Breast (tissue), 4 donors: ENCODE results near the gene CRLF2.

DNA sequence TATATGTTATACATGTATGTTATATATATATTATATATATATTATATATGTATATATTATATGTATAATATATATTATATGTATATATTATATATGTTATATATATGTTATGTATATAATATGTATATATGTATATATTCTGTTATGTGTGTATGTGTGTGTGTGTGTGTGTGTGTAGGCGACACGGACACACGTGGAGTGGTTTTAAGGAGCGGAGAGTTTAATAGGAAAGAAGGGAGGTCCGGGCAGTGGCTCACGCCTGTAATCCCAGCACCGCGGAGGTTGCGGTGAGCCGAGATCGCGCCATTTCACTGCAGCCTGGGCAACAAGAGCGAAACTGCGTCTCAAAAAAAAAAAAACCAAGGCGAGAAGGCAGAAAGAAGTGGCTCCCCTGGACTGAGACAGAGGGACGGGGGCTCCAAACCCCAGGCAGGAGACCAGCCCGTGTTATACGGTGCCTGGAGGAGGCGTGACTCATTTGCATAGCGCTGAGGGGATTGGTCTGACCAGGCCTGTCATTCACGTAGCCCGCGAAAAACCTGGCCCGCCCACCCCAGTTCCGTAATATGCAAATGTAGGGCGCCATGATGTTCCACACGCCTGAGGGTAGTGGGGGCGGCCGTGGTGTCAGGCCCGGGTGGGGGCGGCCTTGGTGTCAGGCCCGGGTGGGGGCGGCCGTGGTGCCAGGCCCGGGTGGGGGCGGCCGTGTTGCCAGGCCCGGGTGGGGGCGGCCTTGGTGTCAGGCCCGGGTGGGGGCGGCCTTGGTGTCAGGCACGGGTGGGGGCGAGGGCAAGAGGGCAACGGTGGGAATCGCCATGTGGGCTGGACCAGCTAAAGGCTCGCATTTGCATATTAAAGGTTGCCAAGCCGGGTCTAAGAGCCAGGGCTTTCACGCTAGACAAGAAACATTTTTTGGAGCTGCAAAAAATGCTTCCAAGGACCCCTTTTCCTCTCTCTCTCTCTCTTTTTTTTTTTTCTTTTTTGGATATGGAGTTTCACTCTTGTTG lies 2.0 kb downstream of the PLCXD1 start:
- PRO-cap, 3 experiments: no peak in any of the 3 experiments
- RRBS: 13% methylated on average over 5 of the region's 48 CpGs

DNA sequence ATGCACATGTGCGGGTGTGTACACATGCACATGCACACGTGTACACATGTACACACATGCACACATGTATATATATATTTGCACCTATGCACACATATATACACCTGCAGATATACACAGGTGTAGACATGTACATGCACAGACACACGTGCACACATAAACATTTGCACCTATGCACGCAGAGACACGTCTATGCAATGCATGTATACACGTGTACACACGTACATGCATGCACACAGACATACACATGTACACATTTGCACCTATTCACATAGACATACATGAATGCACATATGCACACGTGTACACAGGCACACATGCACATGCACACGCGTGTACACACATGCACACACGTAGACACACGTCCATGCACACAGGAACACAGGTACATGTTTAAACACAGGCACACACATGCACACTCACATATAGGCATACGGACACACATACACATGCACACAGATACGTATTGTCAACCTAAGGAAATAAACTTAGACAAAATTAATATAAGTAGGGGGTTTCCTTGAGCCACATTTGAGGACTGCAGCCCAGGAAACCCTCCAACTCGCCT lies 4.2 kb downstream of the PLCXD1 start:
- PRO-cap, 3 experiments: no peak in any of the 3 experiments
- RRBS: no CpG with 5 or more reads among the region's 15 CpGs

GRCh38 chrX:308966-309564 lies 9.5 kb downstream of the GTPBP6 start:
- PRO-cap, 3 experiments: no peak in any of the 3 experiments
- RRBS: 100% methylated on average over 4 of the region's 24 CpGs

GRCh38 chrX:357618-358014 lies 29.1 kb downstream of the PPP2R3B start:
- PRO-cap, 3 experiments: no peak in any of the 3 experiments
- RRBS: no CpG with 5 or more reads among the region's 10 CpGs

- PRO-cap, 3 experiments: no peak in any of the 3 experiments
- RRBS: no CpG with 5 or more reads among the region's 3 CpGs
Observed at GRCh38 chrX:970354-970599, 242.2 kb downstream of the CRLF2 start.

DNA sequence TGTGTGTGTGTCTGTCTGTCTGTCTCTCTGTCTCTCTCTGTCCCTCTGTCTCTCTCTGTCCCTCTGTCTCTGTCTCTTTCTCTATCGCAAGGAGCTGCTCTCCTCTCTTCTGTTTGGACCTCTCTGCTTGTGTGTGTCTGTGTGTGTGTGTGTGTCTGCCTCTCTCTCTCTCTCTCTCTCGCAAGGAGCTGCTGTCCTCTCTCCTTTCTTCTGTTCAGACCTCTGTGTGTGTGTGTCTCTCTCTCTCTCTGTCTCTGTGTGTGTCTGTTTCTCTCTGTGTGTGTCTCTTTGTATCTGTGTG lies 221.2 kb downstream of the CRLF2 start:
- PRO-cap, 3 experiments: no peak in any of the 3 experiments
- RRBS: no CpG with 5 or more reads among the region's 2 CpGs

- PRO-cap, 3 experiments: no peak in any of the 3 experiments
- RRBS: no CpG with 5 or more reads among the region's 5 CpGs
Observed at GRCh38 chrX:1212501-1213005, at the start of gene CRLF2. Gene CRLF2, minus strand, starts transcription at chrX:1212649.

- PRO-cap, 3 experiments: no peak in any of the 3 experiments
- RRBS: no CpG with 5 or more reads among the region's 11 CpGs
Observed at GRCh38 chrX:1361761-1362781, 25.5 kb downstream of the IL3RA start.

- PRO-cap, 3 experiments: no peak in any of the 3 experiments
- RRBS: 38% methylated on average over 8 of the region's 22 CpGs
Observed at GRCh38 chrX:1390558-1391235, 1.2 kb downstream of the SLC25A6 start.

GRCh38 chrX:1400783-1401669 lies 9.1 kb upstream of the SLC25A6 start:
- PRO-cap, 3 experiments: no peak in any of the 3 experiments
- RRBS: 76% methylated on average over 2 of the region's 32 CpGs

DNA sequence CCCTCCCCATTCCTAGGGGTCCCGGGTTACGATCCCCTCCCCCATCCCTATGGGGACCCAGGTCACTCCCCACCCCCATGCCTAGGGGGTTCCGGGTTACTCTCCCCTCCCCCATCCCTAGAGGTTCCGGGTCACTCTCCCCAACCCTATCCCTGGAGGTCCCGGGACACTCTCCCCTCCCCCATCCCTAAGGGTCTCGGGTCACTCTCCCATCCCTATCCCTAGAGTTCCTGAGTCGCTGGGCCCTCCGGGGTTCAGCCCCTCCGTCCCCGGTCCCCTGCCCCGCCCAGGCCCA lies 317 bp downstream of the ASMTL start:
- PRO-cap, 3 experiments: no peak in any of the 3 experiments
- RRBS: 2% methylated on average over 7 of the region's 11 CpGs

DNA sequence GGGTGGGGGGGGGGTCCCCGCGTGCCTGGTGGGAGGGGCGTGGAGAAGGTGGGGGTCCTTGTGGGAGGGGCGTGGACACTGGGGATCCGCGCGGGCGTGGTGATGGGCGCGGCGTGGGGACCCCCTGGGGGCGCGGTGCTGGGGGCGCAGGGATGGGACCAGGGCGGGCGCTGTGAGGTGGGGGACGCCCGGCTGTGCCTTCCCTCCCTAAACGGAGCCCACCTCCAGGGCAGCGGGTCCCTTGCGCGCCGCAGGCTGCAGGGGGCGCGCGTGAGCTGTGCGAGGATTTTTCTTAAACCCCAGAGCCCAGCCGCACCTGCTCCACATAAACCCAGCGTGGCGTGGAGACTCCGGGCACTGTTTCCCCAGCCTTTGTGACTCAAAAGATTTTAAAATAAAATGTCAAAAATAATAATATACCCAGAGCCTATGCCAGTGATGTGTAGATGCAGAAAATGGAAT lies 1.4 kb upstream of the ASMTL start:
- PRO-cap, 3 experiments: no peak in any of the 3 experiments
- RRBS: no CpG with 5 or more reads among the region's 31 CpGs

- PRO-cap, 3 experiments: no peak in any of the 3 experiments
- RRBS: no CpG with 5 or more reads among the region's 17 CpGs
Observed at GRCh38 chrX:1493907-1494623, 41.4 kb upstream of the ASMTL start.

DNA sequence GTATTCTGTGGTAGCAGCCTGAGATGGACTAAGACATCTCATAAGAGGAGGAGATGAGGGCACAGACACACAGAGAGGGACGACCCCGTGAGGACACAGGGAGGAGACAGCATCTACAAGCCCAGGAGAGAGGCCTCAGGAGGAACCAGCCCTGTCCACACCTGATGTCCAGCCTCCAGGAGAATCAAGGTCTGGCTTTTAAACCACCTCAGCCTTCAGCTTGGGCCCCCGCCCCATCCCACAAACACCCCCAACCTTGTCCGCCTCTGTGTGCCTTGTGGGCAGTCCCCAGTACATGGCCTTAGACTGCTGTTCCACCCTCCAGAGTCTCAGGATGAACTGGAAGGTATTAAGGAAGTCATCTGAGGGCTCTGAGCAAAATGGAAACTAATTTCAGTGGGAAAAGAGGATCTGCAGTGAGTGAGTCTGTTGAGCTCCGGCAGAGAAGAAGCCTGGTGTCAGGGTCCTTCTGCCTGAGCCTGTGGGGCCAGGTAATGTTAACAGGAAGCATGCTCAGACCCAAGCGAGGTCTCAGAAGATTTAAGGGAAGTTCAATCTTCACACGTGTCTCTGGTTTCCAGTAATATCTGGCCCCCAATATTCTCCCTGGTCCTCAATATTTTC lies 19.7 kb downstream of the P2RY8 start:
- PRO-cap, 3 experiments: no peak in any of the 3 experiments
- RRBS: no CpG with 5 or more reads among the region's 7 CpGs

GRCh38 chrX:1593681-1594668 lies 2.6 kb downstream of the AKAP17A start:
- PRO-cap, 3 experiments: no peak in any of the 3 experiments
- RRBS: no CpG with 5 or more reads among the region's 51 CpGs

GRCh38 chrX:1605701-1606122 lies 9.1 kb upstream of the ASMT start:
- PRO-cap, 3 experiments: no peak in any of the 3 experiments
- RRBS: no CpG with 5 or more reads among the region's 13 CpGs

- PRO-cap, 3 experiments: no peak in any of the 3 experiments
- RRBS: no CpG with 5 or more reads among the region's 8 CpGs
Observed at GRCh38 chrX:2318939-2319386, 181.8 kb downstream of the DHRSX start.

- PRO-cap, 3 experiments: no peak in any of the 3 experiments
- RRBS: no CpG with 5 or more reads among the region's 11 CpGs
Observed at GRCh38 chrX:2321377-2321875, 179.3 kb downstream of the DHRSX start.

DNA sequence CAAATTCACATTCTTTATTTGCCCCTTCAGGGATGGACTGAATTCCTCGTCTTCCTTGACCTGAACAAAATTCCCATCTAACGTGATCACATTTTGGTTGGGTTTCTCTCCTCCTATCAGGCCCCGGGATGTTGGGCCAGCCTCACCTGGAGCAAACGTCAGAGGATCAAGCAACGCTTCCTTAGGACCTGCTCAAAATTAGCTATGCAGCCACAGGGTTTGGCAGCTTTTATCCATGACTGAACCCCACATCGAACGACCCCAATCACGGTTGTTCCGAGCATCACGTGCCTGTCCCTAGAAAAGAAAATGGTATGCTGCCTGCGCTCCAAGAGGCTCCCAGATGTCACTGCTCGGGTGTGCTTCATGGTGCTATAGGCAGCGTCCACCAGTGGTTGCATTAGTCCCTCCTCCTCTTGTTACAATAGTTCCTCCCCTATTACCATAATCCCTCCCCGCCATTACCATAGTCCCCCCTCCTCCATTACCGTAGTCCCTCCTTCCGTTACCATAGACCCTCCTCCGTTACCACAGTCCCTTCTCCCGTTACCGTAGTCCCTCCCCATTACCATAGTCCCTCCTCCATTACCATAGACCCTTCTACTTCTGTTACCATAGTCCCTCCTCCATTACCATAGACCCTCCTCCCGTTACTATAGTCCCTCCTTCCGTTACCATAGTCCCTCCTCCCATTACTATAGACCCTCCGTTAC lies 129.9 kb downstream of the DHRSX start:
- PRO-cap, 3 experiments: no peak in any of the 3 experiments
- RRBS: no CpG with 5 or more reads among the region's 22 CpGs

GRCh38 chrX:2451430-2452505 lies 49.0 kb downstream of the DHRSX start:
- PRO-cap, 3 experiments: no peak in any of the 3 experiments
- RRBS: no CpG with 5 or more reads among the region's 34 CpGs